ENCODE measurements around the genes DNAJB11 and LPP.

- PRO-cap, 3 experiments: no peak in any of the 3 experiments
- RAMPAGE, long total RNA: no peak
- RRBS, 2 experiments: no CpG with 5 or more reads among the region's 17 CpGs
These were observed 10.9 kb downstream of the ETV5 start for GRCh38 chr3:186097746-186098660.

DNA sequence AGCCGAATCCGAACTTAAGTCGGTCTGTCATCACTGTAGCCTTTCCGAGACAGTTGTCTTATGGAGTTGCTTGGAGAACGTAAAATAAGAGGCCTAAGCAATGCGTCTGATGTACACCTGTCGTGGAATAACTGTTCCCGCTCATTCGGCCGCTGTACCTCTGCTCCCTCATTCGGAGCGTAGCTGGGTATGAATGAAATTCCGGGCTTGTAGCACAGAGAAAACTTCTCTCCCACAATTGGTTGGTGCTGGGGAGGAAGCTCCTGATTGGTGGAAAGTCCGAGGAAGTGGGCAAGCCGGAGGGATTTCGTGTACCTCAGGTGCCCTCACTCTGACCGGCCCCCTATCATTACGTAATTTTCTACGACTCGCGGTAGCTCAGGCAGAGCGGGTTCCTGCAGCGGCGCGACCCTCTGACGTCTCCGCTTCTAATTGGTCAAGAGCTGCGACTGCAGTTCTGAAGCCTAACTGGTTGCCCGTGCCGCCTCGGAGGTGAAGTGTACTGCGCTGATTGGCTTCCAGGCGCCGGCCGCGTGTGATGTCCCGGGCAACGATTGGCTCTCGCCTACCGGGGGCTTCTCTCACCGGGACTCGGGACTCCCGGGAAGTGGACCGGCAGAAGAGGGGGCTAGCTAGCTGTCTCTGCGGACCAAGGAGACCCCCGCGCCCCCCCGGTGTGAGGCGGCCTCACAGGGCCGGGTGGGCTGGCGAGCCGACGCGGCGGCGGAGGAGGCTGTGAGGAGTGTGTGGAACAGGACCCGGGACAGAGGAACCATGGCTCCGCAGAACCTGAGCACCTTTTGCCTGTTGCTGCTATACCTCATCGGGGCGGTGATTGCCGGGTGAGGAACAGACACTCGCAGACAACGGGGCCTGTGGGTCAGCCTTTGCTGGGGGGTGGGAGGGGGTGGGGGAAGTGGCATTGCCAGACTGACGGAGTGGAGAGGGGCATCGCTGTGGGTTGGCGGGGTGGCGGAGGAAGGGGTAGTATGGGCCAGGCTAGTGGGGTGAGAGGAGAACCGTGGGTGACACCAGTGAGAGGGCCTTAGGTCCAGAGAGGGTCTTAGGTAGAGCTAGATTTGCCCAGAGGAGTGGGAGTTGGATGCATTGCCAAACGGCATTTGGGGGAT, at the start of gene DNAJB11:
Gene DNAJB11 (plus strand): TSS at position 597 of the 1,130 bp plus-strand sequence.
- PRO-cap, 3 experiments: peak in 3 of 3 experiments; most common plus-strand start position 597 of the sequence (in 3); most common minus-strand start position 195 of the sequence (in 1)
- RAMPAGE, long total RNA: no peak
- RRBS, 2 experiments: 2 to 3% methylated on average over 20 to 22 of the region's 69 CpGs

- PRO-cap, 3 experiments: no peak in any of the 3 experiments
- RAMPAGE, long total RNA: no peak
- RRBS, 2 experiments: no CpG with 5 or more reads among the region's 2 CpGs
These were observed 599 bp downstream of the AHSG start for GRCh38 chr3:186613393-186613924.

DNA sequence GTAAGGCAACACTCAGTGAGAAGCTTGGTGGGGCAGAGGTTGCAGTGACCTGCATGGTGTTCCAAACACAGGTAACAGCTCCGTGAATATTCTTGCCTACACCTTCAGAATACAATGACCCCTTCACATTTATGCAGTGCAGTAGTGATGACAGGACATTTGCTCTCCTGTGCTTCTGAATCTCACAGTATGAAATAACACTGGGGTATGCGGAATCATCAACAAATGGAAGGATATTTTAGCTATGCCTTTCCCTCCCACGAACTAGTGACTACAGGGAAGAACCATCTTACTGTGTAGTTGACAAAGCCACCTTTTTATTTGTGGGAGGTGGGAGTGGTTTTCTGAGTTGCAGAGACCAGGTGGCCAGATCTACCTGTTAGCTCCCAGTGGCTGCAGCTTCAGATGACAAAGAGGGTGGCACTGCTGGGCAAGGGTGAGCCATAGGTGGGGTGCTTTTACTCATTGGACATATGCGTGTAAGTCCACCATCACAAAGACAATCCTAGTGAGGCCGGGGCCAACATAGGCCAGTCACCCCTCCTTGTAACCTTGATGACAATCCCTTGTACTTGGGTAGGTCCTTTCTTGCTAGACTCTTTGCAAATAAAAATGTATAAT, 7.1 kb downstream of the AHSG start:
- PRO-cap, 3 experiments: no peak in any of the 3 experiments
- RAMPAGE, long total RNA: no peak
- RRBS, 2 experiments: no CpG with 5 or more reads among the region's 5 CpGs

DNA sequence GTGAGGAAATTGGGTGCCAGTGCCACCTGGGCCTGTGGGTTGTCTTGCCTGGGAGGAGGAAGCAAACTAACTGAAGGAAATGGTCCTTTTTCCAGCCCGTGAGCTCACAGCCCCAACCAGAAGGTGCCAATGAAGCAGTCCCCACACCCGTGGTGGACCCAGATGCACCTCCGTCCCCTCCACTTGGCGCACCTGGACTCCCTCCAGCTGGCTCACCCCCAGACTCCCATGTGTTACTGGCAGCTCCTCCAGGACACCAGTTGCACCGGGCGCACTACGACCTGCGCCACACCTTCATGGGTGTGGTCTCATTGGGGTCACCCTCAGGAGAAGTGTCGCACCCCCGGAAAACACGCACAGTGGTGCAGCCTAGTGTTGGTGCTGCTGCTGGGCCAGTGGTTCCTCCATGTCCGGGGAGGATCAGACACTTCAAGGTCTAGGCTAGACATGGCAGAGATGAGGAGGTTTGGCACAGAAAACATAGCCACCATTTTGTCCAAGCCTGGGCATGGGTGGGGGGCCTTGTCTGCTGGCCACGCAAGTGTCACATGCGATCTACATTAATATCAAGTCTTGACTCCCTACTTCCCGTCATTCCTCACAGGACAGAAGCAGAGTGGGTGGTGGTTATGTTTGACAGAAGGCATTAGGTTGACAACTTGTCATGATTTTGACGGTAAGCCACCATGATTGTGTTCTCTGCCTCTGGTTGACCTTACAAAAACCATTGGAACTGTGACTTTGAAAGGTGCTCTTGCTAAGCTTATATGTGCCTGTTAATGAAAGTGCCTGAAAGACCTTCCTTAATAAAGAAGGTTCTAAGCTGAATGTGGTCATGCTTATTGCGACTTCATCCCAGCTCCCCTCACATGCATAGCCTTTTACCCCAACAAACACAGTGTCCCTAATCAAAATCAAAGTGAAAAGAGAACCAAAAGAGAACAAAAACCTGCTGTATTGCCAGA, 7.9 kb downstream of the AHSG start:
- PRO-cap, 3 experiments: no peak in any of the 3 experiments
- RAMPAGE, long total RNA: no peak
- RRBS, 2 experiments: 90 to 93% methylated on average over 8 of the region's 17 CpGs

- PRO-cap, 3 experiments: no peak in any of the 3 experiments
- RAMPAGE, long total RNA: no peak
- RRBS, 2 experiments: no CpG with 5 or more reads among the region's 2 CpGs
These were observed 15.3 kb downstream of the KNG1 start for GRCh38 chr3:186732446-186732799.

GRCh38 chr3:186788136-186788577, 4.8 kb downstream of the EIF4A2 start:
- PRO-cap, 3 experiments: no peak in any of the 3 experiments
- RAMPAGE, long total RNA: no peak
- RRBS, 2 experiments: no CpG with 5 or more reads among the region's 10 CpGs

GRCh38 chr3:186976883-186977911, 46.9 kb downstream of the ST6GAL1 start:
- PRO-cap, 3 experiments: peak in 1 of 3 experiments; most common plus-strand start chr3:186977125 (in 1); most common minus-strand start chr3:186977048 (in 1)
- RAMPAGE, long total RNA: no peak
- RRBS, 2 experiments: no CpG with 5 or more reads among the region's 16 CpGs

DNA sequence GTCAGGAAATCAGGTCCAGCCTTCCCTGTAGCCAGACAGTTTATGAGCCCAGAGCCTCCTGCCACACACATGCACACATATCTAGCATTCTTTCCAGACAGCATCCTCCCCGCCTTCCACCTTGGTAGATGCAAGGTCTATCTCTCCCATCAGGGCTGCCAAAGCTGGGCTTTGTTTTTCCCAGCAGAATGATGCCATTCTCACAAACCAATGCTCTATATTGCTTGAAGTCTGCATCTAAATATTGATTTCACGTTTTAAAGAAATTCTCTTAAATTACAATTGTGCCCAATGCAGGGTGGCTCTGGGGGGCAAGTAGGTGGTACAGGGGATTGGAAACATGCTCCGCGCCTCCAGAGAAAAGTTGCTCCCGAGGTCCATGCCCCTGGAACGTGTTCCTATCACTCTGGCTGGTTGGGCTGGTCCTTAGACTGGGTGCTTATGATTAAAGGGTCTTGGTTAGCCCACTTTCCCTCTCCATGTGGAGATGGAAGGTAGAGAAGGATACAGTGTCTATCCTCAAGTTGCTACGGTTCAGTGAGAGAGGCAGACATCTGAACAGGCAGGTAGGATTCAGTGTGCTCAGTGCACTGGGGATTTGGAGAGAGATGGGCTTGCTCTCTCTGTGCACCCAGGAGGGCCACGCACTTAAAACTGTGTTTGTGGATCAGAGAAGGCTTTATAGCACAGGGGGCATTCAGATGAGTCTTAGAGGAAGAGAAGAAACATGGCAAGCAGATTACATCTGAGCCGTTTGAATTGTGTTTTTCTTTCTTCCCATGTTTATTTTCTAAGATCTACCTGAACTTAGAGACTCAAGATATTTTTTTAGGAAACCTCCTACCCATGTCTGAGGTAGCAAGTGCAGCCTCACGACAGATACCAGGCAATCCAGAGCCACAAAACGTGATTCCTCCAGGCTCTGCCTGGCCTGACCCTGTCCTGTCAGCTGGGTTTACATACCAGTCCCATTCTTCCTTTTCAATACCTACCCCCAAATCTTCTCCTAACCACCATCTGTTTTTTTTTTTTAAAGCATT, 63.0 kb downstream of the RPL39L start:
- PRO-cap, 3 experiments: no peak in any of the 3 experiments
- RAMPAGE, long total RNA: no peak
- RRBS, 2 experiments: no CpG with 5 or more reads among the region's 11 CpGs

GRCh38 chr3:187078002-187078569, 61.2 kb downstream of the RPL39L start:
- PRO-cap, 3 experiments: no peak in any of the 3 experiments
- RAMPAGE, long total RNA: no peak
- RRBS, 2 experiments: no CpG with 5 or more reads among the region's 5 CpGs

DNA sequence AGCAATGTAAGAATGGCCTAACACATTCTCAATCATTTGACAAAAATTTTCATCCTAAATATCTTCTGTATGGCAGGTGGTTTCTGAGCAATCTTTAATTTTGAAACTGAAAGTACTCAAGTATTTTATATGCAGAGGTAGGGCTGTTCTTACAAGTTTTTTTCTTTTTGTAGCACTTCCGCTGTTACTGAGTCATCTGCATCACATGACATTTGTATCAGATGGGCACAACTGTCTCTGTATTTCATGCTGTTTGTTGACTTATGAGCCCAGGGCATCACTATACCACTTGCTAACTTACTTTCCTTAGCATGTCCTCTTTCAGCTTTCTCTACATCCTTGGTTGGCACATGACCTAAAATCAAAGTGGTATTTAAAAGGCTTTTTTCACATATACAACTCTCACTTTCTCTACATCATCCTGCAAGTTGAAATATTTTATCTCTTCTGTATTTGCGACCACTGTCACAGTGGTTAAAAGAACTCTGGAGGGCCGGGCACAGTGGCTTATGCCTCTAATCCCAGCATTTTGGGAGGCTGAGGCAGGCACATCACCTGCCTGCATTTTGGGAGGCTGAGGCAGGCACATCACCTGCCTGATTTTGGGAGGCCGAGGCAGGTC, 8.5 kb downstream of the RPL39L start:
- PRO-cap, 3 experiments: no peak in any of the 3 experiments
- RAMPAGE, long total RNA: no peak
- RRBS, 2 experiments: no CpG with 5 or more reads among the region's 4 CpGs

GRCh38 chr3:187721169-187721896, 19.0 kb upstream of the RTP2 start:
- PRO-cap, 3 experiments: no peak in any of the 3 experiments
- RAMPAGE, long total RNA: no peak
- RRBS, 2 experiments: no CpG with 5 or more reads among the region's 17 CpGs

- PRO-cap, 3 experiments: no peak in any of the 3 experiments
- RAMPAGE, long total RNA: no peak
- RRBS, 2 experiments: 73 to 74% methylated on average over 5 of the region's 15 CpGs
These were observed 15.7 kb downstream of the BCL6 start for GRCh38 chr3:187729500-187730069.

- PRO-cap, 3 experiments: peak in 3 of 3 experiments; most common plus-strand start chr3:187736623 (in 1); most common minus-strand start chr3:187736523 (in 3)
- RAMPAGE, long total RNA: no peak
- RRBS, 2 experiments: no CpG with 5 or more reads among the region's 14 CpGs
These were observed 8.7 kb downstream of the BCL6 start for GRCh38 chr3:187736356-187737150.

GRCh38 chr3:187737672-187737998, 7.6 kb downstream of the BCL6 start:
- PRO-cap, 3 experiments: peak in 3 of 3 experiments; most common plus-strand start chr3:187737845 (in 2); most common minus-strand start chr3:187737856 (in 2)
- RAMPAGE, long total RNA: no peak
- RRBS, 2 experiments: under 1 to 3% methylated on average over 7 to 12 of the region's 20 CpGs

DNA sequence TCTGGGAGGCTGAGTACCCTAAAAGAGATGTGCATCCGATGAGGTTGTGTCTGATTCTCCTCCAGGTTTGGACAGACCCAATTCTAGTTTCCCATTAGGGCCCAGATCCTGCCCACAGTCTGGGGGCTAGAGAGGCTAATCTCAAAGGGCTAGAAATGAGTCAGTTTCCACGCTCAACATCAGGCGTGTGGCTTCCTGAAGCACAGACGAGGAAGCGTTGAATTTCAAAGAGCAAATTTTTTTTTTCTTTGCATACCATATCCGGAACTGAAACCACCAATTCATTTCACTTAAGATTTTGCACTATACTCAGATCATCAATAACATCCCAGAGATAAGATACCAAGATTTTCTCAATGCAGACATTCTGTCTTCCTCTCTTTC, 173.8 kb upstream of the BCL6 start:
- PRO-cap, 3 experiments: no peak in any of the 3 experiments
- RAMPAGE, long total RNA: no peak
- RRBS, 2 experiments: no CpG with 5 or more reads among the region's 6 CpGs

- PRO-cap, 3 experiments: peak in 2 of 3 experiments; most common plus-strand start chr3:188153364 (in 1); most common minus-strand start chr3:188153372 (in 1)
- RAMPAGE, long total RNA: no peak
- RRBS, 2 experiments: no CpG with 5 or more reads among the region's 4 CpGs
These were observed 722 bp upstream of the LPP start for GRCh38 chr3:188153352-188153518.

GRCh38 chr3:188153519-188154543, at the start of gene LPP:
Gene LPP (plus strand): TSS chr3:188154157.
- PRO-cap, 3 experiments: peak in 3 of 3 experiments; most common plus-strand start chr3:188154327 (in 3); most common minus-strand start chr3:188153760 (in 2)
- RAMPAGE, long total RNA: no peak
- RRBS, 2 experiments: 2 to 4% methylated on average over 34 to 38 of the region's 93 CpGs

DNA sequence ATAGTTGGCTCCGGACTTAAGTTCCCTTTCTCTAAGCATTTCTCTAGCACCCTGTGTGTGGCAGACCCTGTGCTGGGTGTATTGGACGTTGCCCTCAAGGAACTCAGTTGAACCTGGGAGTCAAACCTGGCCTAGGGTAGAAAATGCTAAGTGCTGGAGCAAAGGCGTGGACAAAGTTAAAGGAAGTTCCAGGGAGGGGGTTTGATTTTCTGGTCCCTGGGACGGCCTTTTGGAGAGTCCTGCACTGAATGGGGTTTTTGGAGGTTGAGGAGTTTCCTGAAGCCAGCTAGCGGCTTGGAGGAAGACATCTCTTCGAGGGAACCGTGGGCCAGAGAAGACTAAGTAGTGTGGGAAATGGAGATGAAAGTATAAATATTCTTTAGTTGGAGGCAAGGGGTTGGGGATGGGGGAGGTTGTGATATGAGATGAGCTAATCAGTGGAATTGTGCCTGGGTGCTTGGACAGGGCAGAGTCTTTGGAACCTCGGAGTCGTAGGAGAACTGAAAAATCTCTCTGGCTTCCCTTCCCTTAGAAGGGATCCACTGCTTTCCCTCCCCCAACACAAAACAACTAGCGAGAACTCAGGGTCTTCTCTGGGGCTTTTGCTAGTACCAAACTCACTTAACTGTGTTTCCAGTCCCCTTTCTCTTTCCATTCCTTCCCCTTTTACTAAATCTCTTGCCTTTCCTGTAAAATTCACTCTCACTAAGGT, 902 bp downstream of the LPP start:
- PRO-cap, 3 experiments: peak in 1 of 3 experiments; most common plus-strand start position 469 of the sequence (in 1); most common minus-strand start position 502 of the sequence (in 1)
- RAMPAGE, long total RNA: no peak
- RRBS, 2 experiments: no CpG with 5 or more reads among the region's 10 CpGs

DNA sequence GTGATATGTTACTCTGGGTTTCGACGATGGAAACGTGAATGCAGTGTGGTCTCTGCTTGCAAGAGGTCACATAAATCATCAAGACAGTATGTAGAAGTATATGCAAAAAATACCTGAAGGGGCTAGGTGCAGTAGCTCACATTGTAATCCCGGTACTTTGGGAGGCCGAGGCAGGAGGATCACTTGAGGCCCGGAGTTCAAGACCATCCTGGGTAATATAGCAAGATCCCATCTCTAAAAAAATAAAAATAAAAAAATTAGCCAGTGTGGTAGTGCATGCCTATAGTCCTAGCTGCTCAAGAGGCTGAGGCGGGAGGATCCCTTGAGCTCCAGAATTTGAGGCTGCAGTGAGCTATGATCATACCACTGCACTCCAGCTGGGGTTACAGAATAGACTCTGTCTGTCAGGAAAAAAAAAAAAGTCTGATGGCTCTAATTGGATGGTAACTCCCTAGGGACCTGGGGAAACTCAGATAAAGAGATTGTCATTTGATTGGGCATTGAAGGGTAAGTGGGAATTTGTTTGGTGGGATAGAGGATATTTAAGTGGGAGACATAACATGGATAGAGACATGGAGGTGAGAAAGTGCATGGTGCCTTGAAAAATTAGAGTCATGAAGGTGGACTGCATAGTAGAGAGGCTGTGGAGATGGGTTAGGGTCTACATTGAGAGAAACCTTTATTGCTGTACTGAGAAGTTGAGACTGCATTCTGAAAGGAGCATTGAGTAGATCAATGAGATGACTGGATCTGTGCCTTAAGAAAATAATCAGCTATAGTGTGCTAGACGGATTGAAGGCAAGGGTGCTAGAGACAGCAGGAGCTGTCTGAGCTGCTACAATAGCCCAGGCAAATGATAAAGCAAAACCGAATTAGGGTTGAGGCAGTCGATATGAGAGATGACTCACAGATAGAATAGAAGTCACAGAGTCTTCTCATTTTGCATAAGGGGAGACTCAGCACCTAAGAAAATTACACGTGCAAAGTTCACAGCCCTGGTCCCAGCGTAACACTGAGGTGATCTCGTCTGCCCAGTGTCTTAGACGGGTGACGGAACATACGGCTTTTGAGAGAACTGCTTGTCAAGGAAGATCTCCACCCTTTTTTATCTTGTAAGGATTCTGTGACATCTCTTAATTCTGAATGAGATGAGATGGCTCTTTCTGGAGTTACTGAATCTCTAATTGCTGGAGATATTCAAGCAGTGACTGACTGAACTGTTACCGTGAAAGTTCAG, 11.3 kb downstream of the LPP start:
- PRO-cap, 3 experiments: no peak in any of the 3 experiments
- RAMPAGE, long total RNA: no peak
- RRBS, 2 experiments: no CpG with 5 or more reads among the region's 17 CpGs

Measured in skeletal muscle tissue (tissue), 7 donors.